Colonic mucosa (tissue), 1 donor: Measurements from ENCODE around the genes NDUFA3, LENG9, LILRB4, KIR2DL3 and KIR2DL1.

DNA sequence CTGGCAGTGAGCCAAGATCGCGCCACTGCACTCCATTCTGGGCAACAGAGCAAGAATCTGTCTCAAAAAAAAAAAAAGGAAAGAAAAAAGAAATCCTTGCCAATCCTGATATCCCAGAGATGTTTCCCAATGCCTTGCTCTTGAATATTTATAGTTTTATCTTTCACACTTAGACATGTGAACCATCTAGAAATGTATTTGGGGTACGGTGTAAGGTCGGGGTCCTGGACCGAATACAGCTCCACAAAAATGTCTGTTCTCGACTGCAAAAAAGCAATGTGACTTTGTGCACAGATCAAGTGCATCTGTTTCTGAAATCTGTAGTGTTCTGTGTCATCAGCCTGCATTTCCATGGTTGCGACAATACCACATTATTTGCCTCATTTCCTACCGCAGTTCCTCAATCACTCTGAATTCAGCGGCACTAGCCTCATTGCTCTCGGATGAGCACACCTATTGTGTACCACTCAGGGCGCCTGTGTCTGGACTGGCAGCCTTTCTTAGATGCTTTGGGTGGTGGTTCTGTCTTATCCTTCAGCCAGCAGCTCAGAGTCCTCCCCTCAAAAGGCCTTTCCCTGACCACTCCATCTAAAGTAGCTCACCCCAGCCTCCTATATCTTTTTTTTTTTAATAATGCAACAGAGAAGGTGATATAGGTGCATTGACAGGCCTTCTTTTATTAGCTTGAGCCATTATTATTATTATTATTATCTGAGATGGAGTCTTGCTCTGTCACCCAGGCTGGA is 15.9 kb upstream of the MYADM start:
- PRO-cap, result no peak

DNA sequence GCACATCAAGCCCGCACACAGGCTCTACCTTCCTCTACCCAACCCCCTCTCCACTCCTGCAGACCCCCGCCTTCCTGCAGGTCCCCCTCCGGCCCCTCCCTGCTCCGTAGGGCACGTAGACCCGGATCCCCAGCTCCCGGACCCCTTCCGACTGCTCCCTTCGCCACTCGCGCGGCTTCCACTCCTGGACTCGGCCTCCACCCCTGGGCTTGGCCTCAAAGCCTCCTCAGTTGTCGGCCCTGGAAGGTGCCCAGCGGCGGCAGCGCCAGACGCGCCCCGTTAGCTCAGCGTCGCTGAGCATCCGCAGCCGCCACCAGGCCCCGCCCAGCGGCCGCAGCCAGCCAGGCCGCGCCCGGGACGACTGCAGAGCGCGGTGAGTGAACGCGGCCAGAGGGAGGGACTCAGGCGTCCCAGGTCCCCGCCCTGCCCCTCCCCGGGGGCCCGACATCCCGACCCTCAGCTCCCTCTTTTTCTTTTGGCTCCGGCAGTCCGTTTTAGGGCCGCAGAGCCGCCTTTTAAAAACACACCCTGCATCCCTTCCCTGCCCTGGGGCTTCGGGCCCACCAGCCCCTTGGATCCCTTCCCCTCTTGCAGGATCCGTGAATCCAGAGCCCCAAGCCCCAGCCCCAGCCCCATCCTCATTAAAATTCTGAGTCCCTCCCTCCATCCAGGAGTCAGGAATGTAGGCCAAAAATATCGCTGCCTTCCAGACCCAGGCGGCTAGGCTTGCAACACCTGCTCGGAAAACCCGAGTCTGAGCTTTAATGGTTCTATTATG is 1.4 kb upstream of the MYADM start:
- PRO-cap, result bidirectional peak, plus-strand start at position 366 of the sequence, minus-strand start at position 305 of the sequence

GRCh38 chr19:53981928-53982603 is 9.4 kb upstream of the CACNG6 start:
- PRO-cap, result no peak

- PRO-cap, result bidirectional peak, plus-strand start at chr19:54096975, minus-strand start at chr19:54096717
Measured at GRCh38 chr19:54096499-54097197, 4.0 kb downstream of the OSCAR start.

- PRO-cap, result bidirectional peak, plus-strand start at chr19:54102875, minus-strand start at chr19:54102671
Measured at GRCh38 chr19:54102322-54102963, at the start of gene NDUFA3. Gene NDUFA3 (plus strand): TSS chr19:54102855.

- PRO-cap, result bidirectional peak, plus-strand start at chr19:54137229, minus-strand start at chr19:54137010
Measured at GRCh38 chr19:54136486-54137559, 739 bp upstream of the CNOT3 start.

DNA sequence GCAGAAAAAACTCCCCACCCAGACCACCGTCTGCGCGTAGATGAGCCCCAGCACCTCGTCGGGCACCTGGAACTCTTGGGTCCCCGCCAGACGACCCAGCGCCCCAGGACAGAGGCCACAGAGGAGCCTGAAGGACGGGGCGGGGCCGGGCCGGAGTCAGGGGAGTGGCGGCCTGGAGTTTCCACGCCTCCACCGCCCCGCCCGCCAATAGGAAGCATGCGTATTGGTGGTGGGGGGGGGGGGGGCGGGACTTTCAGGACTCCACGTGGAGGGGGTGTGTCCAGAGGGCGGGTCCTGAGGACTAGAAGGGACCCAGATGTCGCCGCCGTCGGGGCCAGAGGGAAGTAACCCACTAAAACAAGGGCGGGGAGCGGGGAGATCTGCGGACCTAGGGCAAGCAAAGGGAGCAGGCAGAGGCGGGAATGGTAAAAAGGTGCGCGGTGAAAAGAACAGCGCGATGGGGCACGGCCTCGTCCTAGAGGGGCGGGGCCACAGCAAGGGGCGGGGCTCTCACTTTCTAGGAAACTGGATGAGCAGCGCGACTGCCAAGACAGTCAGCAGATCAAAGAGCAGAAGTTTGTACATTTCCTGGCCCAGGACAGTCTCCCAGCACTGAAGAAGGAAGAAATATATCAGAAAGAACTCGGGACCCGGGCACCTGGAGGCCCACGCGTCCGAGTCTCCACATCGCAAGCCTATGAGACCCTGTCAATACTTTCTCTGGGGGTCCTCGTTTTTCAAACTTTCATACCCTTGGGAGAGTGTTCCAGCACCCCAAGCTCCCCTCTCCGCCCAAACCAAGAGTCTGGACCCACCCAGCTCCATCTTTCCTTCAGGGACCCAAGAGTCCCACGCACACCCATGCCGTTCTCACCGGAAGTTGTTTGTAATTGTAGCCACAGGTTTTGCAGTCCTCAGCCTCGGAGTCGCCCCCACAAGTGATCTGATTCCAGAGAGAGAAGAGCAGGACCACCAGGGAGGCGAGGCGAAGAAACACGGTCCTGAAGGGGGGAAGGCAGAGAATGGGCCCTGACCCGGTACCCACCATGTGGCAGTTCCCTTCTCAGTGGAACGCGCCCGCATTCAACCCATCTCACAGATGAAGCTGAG is 3.0 kb upstream of the LENG1 start:
- PRO-cap, result bidirectional peak, plus-strand start at position 283 of the sequence, minus-strand start at position 95 of the sequence; bidirectional peak, plus-strand start at position 550 of the sequence, minus-strand start at position 424 of the sequence; unidirectional peak, minus-strand start at position 941 of the sequence

- PRO-cap, result no peak
Measured at GRCh38 chr19:54173480-54173929, 545 bp upstream of the TMC4 start.

DNA sequence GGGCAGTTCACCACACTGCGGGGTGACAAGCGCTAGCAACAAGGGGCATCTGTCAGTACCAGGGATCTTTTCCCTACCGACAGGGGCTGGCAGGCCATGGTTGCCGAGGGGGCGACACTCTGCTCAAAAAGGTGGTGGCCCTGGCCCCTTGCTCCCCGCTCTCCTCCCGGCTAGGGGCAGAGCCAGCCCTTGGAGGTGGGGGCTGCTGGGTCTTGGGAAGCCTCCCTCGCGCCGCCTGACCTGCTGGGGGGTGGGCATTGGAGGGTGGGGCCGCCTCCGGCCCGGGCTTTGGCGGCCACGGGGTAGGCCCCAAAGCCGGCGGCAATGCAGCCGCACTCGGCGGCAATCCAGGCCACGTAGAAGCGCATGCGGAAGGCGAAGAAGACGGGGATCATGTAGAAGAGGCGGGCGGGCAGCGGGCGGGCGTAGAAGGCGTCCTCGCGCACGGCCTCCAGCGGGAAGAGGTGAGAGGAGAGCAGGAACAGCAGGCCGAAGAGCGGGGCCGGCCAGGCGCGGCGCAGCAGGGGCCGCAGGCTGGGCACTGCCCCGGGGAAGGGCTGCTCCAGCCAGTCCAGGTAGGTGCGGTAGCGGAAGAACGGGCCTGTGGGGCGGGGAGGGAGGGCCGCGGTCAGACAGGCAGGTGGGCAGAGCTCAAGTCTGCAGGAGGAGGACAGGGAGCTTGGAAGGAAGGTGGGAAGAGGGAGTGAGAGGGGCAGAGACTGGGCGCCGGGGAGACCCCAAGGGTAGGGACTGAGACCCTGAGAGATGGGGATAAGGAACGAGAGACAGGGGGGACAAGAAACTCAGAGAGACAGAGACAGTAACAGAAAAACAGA is 7.8 kb upstream of the TMC4 start:
- PRO-cap, result no peak

GRCh38 chr19:54201380-54201913 is 789 bp downstream of the RPS9 start:
- PRO-cap, result no peak

- PRO-cap, result no peak
Measured at GRCh38 chr19:54206576-54206886, 5.9 kb downstream of the RPS9 start.

DNA sequence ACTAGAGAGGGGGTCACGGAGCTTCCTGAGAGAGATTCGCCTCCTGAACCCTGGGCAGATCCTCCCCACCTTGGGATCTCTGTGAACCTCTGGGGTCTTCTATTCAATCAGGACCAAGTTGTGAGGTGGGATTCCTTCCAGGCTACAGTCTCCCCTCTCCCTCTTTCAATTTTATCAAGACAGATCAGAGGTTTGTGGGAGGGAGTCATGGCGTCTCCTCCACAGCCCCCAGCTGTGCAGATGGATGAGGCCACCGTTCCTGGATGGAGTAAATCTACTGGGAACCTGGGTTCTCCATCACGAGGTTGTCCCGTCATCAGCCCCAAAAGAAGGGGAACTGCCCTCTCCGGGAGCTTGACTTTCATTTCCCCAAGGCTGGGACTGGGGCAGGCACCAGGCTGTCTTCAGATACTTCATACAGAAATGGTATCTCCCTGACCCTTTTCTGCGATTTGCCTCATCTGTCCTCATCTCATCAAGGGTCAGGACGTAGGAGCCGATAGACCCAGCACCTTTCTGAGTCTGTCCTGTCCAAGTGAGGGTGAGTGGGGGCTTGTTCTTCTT is 9.9 kb downstream of the LILRB2 start:
- PRO-cap, result no peak

DNA sequence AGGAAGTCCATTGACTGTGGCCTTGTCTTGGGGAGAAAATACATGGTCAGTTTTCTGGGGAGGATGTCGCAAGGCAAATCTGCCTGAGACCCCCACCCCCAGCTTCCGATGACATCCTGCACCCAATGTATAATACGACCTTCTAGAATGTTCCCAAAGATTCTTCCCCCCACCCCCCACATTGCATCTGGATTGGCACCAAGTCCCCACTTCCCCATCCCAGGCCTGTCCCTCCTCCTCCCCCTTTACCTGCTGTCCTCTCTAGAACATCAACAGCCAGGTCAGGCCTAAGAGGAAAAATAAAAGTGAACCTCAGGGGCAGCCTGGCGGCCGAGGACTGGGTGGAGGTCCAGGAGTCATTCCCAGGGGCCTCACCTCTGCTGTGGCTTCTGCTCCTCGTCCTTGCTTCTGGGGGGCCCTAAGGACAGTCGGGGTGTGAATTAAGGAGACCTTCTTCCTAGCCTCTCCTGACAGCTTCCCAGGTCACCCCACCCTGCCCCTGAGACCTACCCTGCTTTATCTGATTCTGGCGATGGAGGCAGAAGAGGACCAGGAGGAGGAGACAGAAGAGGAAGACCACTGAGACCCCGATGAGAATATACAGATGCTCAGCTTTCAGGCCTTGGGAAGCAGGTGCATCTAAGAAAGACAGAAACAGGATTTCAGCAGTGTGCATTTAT is 8.6 kb downstream of the LAIR1 start:
- PRO-cap, result no peak

DNA sequence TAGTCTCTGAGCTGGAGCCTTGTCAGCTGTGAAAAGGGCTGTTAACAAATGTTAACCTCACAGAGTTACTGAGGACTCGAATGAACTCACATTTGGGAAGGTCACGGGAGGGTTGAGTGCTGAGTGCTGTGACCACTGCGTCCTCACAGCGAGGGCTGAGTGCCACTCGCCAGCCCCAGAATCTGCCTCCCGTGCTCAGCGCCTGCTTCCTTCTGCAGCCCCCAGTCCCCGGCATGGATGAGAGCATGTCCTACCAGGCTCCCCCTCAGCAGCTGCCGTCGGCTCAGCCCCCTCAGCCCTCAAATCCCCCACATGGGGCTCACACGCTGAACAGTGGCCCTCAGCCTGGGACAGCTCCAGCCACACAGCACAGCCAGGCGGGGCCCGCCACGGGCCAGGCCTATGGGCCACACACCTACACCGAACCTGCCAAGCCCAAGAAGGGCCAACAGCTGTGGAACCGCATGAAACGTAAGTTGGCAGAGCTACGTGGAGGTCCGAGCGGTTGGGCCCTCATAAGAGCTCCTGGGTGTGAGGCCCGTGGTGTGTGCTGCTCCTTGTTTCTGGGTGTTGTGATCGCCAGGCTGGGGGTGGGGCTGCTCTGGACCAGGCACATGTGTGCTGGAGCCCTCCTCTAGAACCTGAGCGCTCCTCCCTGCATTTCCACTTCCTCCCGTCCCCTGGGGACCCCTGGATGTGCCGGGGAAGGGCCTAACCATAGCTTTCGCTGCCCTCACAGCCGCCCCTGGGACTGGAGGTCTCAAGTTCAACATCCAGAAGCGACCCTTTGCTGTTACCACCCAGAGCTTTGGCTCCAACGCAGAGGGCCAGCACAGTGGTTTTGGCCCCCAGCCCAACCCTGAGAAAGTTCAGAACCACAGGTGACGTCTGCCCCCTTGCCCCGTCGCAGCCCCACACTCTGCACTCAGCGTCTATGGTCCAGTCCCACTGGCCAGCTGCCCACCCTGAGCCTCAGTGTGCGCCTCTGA is 5.5 kb downstream of the LENG8 start:
- PRO-cap, result no peak

DNA sequence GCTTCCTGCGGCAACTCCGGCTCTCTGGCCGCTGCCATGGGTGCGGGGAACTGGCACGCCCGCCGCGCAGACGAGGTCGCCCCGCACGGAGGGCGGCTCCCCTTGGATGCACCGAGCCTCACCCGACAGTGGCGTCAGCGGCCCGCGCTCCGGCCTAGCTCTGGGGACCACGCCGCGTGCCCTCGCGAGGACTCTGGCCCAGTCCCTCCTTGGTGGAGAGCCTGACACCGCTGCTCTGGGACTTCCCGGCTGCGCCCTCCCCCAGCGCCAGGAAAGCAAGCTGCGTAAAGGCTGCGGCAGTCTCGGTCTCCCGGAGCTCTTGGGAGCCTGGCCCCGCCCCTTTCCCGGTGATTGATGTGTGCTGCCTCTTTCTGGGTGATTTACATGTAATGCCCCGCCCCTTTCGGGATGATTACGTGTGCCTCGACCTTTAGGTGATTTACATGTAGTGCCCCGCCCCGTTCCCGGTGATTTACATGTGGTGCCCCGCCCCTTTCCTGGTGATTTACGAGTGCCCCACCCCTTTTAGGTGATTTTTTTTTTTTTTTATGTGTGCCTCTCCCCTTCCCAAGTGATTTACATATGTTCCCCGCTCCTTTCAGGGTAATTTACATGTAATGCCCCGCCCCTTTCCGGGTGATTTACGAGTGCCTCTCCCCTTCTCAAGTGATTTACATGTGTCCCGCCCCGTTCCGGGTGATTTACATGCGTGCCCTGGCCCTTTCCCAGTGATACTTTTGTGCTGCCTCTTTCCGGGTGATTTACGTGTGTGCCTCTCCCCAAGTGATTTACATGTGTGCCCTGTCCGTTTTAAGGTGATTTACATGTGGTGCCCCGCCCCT is at the start of gene LENG9:
LENG9 (minus strand) TSS at position 290 of the 842 bp plus-strand sequence.
- PRO-cap, result bidirectional peak, plus-strand start at position 31 of the sequence, minus-strand start outside the sequence; unidirectional peak, minus-strand start at position 195 of the sequence; bidirectional peak, plus-strand start at position 731 of the sequence, minus-strand start at position 666 of the sequence

GRCh38 chr19:54660331-54660630 is 2.5 kb upstream of the LILRB4 start:
- PRO-cap, result no peak

GRCh38 chr19:54662511-54663165 is at the start of gene LILRB4:
Gene LILRB4 (plus strand): TSS chr19:54662985.
- PRO-cap, result bidirectional peak, plus-strand start at chr19:54662985, minus-strand start at chr19:54662849

GRCh38 chr19:54738370-54738878 is at the start of gene KIR2DL3:
Gene KIR2DL3 (plus strand): TSS chr19:54738513.
- PRO-cap, result no peak

GRCh38 chr19:54769662-54769959 is at the start of gene KIR2DL1:
Gene KIR2DL1 (plus strand): TSS chr19:54769793.
- PRO-cap, result no peak

DNA sequence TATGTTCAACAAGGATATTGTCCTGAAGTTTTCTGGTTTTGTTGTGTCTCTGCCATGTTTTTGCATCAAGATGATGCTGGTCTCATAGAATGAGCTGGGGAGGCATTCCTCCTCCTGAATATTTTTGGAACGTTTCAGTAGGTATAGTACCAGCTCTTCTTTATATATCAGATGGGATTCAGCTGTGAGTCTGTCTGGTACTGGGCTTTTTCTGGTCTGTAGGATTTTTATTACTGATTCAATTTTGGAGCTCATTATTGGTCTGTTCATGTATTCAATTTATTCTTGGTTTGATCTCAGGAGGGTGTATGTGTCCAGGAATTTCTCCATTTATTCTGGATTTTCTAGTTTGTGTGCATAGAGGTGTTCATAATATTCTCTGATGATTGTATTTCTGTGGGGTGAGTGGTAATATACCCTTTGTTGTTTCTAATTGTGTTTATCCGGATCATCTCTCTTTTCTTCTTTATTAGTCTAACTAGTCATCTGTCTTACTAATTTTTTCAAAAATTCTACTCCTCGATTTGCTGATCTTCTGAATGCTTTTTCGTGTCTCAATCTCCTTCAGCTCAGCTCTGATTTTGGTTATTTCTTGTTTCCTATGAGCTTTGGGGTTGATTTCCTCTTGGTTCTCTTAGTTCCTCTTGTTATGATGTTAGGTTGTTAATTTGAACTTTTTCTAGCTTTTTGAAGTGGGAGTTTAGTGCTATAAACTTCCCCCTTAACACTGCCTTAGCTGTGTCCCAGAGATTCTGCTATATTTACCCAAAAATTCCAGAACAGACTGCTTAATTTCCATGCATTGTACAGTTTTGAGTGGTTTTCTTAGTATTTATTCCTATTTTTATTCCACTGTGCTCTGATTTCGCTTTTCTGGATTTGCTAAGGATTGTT is 3.2 kb downstream of the FCAR start:
- PRO-cap, result no peak